Vermiform appendix (tissue), 1 donor: ENCODE measurements around the gene NCK1.

DNA sequence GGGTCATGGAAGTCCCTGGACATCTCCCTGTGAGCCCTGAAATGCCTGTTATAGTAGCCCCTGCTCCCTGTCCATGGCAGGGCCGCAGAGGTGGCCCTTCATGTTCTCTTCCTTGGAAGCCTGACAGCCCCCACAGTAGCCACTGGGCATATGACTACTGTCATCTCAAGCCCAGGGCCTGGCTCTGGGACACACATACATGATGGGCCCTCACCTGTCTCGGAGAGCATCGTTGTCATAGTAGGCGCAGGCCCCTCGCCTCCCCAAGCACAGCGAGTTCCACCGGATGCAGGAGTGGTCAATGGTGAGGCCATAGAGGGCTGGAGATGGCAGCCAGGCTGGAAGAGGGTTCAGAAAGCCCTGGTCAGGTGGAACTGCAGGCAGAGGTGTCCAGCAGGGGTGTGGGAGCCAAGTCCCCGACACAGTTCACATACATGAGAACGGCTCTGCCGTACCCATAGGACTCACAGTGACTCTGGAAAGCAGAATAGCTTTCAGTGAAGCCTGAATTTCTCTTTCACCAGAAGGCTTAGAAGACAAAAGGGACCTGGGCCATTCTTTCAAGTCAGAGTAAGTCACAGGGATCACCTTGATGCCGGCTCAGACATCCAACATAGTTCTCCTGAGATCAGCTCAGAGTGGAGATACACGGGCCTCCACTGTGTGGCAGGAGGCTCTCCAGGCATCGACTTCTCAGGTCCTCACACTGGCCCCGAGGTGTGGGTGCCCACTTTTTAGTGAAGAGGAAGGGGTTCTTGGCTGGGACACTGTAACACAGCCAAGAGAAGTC lies 40.1 kb upstream of the RAB6B start:
- PRO-cap: no peak

DNA sequence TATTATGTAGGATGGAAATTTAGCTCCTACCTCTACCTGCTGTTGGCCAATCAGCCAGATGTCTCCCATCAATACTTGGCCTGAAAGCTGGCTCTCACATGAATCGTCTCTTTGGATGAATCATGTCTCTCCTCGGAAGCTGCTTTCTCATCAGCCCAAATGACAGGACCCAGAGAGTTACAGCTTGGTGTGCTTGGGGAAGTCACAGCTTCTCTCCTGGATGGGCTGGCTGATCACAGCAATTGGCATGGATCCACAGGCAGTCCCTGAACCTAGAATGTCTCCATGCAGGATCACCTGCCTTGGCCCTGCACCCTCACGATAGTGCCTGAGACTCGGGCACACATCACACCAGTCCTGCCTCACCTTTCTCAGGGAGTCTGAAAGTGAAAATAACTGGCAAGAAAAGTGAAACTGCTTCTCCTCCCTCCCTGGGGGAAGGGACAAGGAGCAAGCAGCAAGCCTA lies 27.7 kb upstream of the SLCO2A1 start:
- PRO-cap: no peak

GRCh38 chr3:134202498-134202984 lies 48.1 kb downstream of the RYK start:
- PRO-cap: no peak

GRCh38 chr3:134313210-134314312 lies 60.7 kb downstream of the AMOTL2 start:
- PRO-cap: unidirectional peak, plus-strand start at chr3:134313498

GRCh38 chr3:134314916-134315852 lies 59.1 kb downstream of the AMOTL2 start:
- PRO-cap: unidirectional peak, minus-strand start at chr3:134315658

DNA sequence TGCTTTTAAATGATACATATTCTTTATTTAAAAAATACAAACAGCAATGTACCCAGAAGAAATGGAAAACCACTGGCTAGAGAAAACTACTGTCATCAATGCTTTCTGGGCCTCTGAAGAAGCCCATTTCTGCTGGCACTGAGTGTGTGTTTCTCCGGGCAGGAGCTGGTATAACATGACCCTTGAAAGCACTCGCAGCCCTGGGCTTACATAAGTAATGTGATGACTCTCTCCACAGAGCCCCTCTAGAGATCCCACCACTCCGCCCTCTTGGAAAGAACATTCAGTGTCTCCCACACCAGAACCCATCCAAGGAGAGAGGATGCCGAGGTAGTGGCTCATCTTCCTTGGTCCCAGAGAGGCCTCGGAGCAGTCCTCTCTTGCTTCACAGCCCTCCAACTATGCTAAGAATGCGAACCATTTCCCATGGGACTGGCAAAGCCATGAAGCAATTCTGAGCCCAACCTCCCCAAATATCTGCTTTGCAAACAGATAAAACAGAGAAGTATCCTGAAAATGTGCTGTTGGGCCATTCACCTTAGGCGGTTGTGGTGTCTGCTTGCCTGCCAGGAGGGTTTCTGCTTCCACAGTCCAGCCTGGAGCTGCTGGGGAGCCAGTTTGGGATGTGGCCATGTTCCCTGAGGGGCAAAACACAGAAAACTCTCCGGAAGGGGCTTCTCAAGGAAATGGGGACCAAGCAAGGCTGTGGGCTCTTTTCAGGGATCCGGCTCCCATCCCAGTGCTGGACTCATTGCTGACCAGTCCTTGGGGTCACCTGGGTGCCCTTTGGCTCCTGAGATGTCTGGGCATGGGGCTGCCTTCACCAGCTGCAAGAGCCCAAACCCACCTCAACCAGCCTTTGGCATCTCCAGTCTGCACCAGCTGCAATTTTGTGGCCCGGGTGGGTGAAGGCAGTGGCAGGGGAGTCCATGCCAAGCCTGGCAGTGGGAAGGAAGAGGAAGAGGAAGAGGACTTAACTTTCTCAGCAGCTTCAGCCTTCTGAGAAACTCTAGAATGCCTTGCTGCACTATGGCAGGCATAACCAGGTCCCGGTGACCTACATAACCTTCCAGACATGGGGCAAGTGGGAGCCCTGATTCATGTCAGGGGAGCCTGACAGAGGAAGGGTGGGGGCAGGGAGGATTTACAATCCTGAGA lies 47.2 kb downstream of the AMOTL2 start:
- PRO-cap: no peak

- PRO-cap: no peak
These were observed 23.4 kb downstream of the AMOTL2 start for GRCh38 chr3:134350727-134351357.

DNA sequence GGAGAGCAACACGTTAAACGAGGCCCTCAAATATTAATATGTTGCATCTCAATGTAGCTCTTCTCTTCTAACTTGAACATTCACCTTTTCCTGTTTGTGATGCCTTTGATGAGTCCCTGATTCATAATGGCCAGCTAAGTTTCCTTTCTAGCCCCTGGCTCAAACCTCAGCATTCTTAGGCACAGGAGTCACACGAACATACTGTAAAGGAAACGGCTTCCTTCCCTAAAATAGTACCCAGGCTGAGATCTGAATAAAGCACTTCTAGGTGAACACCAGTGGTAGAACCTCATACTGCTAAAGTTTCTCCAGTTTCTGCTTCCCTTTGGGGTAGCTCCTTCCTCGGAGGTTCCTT lies 2.6 kb downstream of the ANAPC13 start:
- PRO-cap: no peak

- PRO-cap: unidirectional peak, plus-strand start at chr3:134485147; bidirectional peak, plus-strand start at chr3:134485359, minus-strand start at chr3:134485302; bidirectional peak, plus-strand start at chr3:134485754, minus-strand start at chr3:134485724
These were observed 681 bp downstream of the ANAPC13 start for GRCh38 chr3:134484810-134485797.

DNA sequence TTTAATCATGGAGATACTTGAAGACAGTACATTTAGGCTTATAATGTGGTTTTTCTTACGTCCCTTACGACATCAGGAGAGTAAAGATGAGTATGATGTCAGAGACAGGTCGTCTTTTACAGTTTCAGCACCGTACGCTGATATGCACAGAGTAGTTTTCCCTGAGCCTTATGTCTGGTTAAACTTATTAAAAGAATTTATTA lies 936 bp downstream of the CEP63 start:
- PRO-cap: bidirectional peak, plus-strand start at position 112 of the sequence, minus-strand start outside the sequence

- PRO-cap: no peak
These were observed 49.6 kb downstream of the CEP63 start for GRCh38 chr3:134535470-134535789.

DNA sequence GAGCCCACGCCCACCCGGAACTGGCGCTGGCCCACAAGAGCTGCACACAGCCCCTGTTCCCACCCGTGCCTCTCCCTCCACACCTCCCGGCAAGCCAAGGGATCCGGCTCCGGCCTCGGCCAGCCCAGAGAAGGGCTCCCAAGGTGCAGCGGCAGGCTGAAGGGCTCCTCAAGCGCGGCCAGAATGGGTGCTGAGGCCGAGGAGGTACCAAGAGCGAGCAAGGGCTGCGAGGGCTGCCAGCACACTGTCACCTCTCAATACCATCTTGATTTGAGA lies 121.5 kb downstream of the EPHB1 start:
- PRO-cap: no peak

- PRO-cap: no peak
These were observed 353.3 kb downstream of the EPHB1 start for GRCh38 chr3:135148246-135148955.

DNA sequence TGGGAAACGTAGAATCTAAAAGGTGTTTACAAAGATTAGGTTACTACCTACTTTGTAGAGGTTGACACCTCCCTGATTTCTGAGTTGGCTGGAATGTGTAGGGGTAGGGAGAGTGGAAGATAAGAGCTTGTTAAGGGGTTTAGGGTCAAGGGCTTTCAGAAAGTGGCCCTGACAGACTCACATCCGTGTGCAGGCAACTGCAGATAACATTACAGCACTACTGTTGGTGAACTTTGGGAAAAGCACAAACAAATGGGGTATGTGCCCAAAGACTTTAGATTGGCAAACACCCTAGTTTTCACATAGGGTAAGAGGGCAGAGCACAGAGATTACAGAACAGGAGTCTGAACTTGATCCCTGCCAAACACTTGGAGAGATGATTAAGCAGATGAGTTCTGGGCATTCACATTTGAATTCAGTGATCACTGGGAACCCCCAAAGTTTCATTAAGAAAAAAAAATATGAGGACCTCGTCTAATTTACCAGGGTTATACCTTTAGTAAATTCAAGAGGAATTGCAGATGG lies 375.7 kb downstream of the EPHB1 start:
- PRO-cap: no peak

GRCh38 chr3:135965298-135965603 lies 277 bp upstream of the PPP2R3A start:
- PRO-cap: bidirectional peak, plus-strand start at chr3:135965772, minus-strand start at chr3:135965536

DNA sequence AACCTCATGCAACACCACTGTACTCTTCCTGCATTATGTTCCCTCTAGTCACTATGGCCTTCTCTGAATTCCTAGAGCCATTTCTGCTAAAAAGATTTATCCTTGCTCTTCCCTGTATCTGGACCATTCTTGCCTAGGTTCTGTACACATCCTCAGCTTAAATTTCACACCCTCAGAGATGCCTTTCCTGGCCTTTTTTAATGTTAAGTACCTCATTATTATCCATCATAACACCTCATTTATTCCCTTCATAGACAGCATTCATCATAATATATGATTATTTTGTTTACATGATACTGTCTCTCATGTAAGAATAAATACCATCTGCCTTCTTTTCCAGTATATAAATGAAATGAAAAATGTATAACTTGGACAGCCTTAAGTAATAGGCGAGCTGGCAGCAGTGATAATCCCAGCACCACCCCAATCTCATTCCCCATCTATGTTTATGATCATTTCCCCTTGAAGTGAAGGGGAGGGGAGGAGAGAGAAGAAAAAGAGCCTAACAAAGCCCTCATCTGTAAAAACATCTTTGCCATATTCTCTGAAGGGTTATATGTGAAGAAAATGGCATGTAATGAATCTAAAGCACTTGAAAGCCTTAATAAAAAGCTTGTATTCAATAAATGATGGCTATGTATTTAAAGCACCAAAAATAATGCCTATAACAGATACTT lies 25.2 kb downstream of the STAG1 start:
- PRO-cap: no peak

DNA sequence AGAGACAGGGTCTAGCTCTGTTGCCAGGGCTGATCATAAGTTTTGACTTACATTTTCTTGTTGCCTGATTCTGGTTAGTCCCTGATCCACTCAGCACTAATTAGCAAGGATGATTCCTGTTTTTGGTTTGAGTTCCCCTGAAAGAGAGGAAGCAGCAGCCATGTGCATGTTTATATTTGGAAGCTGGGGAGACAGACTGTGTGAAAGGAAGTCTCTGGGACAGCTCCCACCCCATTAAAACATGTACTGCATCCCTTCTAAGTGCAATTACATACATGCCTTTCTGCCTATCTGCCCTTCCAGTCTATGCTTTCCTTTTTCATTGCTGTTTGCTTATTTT lies 3.6 kb upstream of the NCK1 start:
- PRO-cap: no peak

DNA sequence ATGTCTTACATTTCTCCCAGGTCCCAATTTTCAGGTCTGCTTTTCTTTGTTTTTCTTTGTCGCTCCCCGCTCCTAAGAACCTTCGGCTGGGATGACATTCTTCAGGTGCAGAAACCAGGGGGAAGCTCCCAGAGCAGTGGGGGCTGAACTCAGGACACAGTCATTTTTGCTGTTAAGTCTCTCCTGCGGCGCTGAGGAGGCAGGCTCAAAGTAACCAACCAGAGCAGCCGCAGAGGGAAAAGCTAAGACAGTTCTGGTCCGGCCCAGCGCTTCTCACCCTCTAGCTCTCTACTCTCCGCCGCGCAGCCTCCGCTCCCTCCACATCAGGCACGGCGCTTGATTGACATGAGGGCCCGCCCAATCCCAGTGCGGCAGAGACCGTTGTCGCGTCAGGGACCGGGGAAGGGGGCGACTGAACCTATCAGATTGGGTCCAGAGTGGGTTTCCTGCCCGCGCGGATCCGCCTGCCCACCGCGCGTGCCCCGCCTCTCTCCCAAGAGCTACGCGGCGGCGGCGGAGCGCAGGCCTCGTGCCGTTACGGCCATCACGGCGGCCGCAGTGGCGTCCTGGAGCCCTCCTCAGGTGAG lies at the start of gene NCK1:
Gene NCK1 (plus strand): TSS at position 471 of the 587 bp plus-strand sequence.
- PRO-cap: bidirectional peak, plus-strand start at position 471 of the sequence, minus-strand start at position 282 of the sequence

GRCh38 chr3:136969086-136969424 lies 11.3 kb downstream of the IL20RB start:
- PRO-cap: no peak

DNA sequence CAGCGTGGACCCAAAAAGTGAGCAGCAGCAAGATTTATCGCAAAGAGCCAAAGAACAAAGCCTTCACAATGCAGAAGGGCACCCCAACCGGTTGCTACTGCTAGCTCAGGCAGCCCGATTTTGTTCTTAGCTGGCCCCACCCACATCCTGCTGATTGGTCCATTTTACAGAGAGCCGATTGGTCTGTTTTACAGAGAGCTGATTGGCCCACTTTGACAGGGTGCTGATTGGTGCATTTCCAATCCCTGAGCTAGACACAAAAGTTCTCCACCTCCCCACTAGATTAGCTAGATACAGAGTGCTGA lies 50.2 kb upstream of the SOX14 start:
- PRO-cap: no peak